Temporal lobe (tissue), 2 donors: ENCODE results near the gene YIPF1.

- RAMPAGE, long total RNA = no peak
Observed at GRCh38 chr1:52635312-52635881, 2.4 kb downstream of the SHISAL2A start.

DNA sequence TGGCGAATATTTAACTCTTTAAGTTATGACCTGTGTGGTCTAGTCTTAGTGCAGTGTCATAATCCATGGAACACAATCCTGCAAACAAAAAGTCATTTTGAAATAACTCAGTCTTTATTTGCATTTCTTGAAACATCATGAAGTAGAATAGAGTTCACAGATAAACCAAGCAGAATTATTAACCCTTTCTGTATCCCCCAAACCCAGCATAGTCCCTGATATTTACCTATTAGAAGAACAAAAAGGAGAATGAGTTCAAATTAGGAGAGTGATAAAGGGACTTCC is 19.9 kb downstream of the ZYG11B start:
- RAMPAGE, long total RNA = no peak

DNA sequence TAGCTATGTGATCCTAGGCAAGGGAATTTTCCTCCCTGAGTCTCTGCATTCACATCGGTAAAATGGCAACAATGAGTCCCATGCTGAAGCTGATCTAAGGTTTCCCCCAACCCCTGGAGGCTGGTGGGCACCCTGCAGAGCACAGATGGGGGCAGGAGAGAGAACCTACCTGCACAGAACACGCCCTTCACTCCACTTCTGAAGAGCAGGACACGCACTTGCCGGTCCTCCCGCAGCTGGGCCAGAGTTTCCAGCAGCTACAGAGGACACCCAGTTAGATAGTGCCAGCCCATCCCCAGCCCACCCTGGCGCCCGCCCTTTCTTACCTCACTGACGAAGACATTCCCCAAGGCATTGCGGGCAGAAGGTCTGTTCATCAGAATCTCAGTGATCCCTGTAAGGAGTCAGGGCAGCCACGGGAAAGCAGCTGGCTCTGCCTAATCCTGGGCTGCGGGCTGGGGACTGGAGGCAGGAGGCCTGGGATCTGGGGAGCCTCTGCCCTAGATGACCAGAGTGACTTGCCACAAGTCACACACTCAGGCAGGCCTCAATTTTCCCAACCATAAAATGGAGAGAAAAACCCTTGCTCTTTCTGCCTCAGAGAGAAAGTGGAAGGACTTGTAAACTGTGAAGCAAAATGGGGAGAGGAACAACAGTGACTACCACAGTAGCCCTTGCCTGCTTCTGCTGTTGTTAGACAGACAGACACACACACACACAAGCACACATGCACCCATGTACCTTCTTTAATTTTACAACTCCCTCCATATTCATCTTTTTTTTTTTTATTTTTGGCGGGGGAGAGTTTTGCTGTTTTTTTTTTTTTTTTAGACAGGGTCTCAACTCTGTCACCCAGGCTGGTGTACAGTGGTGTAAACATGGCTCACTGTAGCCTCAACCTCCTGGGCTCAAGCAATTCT is 9.9 kb downstream of the ECHDC2 start:
- RAMPAGE, long total RNA = no peak

- RAMPAGE, long total RNA = no peak
Observed at GRCh38 chr1:52917011-52917649, 4.4 kb downstream of the ECHDC2 start.

GRCh38 chr1:52920570-52921312 is 799 bp downstream of the ECHDC2 start:
- RAMPAGE, long total RNA = no peak

GRCh38 chr1:53053475-53054451 is 8.2 kb upstream of the PODN start:
- RAMPAGE, long total RNA = no peak

DNA sequence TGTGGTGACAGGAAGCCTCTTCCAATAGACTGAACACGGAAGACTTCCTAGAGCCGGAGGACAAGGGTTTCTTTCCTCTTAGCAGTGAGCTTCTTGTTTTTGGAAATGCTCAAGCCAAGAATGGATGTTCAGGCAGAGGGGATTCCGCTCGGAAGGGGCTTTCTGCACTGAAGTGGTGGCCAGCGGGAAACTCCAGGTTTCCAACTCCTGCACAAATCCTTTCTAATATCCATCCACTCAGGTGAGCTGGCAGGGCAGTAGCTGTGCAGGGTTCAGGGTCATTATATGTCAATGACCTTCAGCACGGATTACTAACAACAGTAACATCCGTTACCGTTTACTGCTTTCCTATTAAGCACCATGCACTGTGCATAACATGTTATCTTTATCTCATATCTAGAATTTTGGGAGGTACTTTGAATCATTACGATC is 568 bp upstream of the CPT2 start:
- RAMPAGE, long total RNA = no peak

DNA sequence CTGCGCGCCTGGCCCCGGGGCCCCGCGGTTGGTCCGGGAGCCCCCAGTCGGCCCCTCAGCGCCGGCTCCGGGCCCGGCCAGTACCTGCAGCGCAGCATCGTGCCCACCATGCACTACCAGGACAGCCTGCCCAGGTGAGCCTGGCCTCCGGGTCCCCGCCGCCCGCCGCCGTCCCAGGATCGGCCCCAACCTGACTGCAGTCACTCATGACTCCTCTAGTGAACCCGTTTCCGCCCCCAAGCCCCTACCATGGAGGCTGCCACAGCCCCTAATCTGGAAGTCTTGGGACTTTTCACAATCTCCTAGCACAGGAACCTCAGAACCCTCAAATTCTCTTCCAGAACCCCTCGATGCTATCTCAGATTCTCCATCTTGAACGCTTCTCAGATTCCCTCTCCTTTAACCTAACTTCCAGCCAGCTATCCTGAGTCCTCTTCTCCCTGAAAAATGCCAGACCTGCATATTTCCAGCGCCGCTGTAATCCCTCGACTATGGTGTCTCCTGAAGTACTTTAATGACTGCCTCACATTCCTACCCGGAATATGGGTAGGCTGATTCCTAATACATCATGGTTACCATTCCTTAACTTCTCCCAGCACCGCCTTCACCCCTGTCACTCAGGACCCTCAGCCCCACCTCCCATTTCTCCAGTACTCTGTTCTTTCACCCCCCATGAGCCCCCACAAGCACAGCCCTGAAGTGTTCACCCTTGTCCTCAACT is 498 bp downstream of the CPT2 start:
- RAMPAGE, long total RNA = no peak

- RAMPAGE, long total RNA = no peak
Observed at GRCh38 chr1:53238109-53238395, 266 bp downstream of the MAGOH start.

DNA sequence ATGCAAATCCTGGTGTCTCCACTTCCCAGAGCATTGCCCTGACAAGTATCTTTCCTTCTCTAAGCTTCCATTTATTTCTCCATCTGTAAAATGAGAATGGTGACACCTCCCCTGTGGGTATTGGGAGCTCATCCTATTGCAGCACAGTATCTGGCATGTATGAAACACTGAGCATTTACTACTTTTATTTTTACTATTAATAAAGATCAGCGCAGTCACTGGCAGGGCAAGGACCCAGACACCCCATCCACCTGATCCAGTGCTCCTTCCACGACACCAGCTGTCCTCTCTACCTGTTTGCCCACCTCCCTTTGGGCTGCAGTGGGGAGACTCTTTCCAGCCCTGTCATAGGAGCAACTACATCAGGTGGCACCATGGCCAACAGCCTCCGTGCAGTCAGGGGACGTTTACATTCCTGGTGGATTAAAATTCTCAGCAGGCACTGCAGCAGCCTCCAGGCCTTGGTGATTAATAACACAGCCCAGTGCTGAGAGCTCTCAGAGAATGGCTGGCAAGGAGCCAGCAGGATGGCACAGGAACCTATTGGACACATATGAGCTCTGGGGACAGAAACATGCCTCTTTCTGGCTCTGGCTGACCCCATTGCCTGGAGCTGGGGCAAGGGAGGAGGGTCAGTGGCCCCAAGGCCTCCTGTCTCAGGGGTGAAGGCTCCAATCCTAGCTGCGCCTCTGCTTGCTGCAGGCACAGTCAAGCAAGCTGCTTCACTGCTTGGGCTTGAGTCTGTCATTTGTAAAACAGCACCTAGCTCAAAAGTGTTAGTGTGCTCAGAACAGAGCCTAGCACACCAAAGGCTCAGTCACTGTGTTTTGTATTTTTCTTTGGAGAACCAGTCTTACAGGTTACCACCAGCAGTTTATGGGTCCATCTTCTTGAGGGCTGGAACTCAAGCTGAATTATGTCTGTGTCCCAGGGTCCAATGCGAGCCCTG is 113.3 kb downstream of the DMRTB1 start:
- RAMPAGE, long total RNA = no peak

DNA sequence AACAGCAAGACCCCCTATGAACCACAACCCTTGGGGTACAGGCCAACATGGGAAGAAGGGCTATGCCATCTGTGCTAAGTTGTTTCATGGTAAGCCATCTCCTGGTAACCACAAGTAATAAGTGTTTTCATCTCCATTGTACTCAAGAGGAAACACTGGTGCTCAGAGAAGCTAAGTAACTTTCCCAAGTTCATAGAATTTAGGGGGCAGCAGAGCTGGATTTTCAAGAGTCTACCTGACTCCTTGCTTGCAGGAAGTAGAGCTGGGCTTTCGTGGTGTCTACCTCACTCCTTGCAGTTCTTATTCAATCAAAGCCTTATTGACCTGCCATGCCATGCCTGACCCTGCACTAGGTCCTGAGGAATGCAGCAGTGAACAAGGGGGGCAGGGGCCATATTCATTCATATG is 93.4 kb downstream of the GLIS1 start:
- RAMPAGE, long total RNA = no peak

- RAMPAGE, long total RNA = no peak
Observed at GRCh38 chr1:53889030-53889406, 579 bp downstream of the YIPF1 start.

- RAMPAGE, long total RNA = no peak
Observed at GRCh38 chr1:53889407-53890494, at the start of gene YIPF1. YIPF1 (minus strand) TSS chr1:53889797.

- RAMPAGE, long total RNA = no peak
Observed at GRCh38 chr1:53944870-53945247, 640 bp downstream of the IFT25 start.

- RAMPAGE, long total RNA = no peak
Observed at GRCh38 chr1:54054282-54054836, 951 bp downstream of the TCEANC2 start.

GRCh38 chr1:54095799-54096480 is 42.5 kb downstream of the TCEANC2 start:
- RAMPAGE, long total RNA = no peak

DNA sequence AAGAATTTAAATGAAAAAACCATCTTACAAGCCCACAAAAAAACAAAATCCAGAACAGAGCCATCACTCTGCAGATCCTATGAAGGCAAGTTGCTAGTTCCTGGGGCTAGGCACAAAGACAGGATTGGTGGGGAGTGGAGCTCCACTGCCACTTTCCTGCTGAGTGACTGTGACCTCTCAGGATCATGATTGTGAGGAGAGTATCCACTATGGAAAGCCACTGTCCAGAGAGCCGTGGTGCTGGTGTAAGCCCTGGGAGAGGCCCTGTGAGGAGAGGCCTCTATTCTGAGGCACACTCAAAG is 23.1 kb upstream of the CDCP2 start:
- RAMPAGE, long total RNA = no peak

DNA sequence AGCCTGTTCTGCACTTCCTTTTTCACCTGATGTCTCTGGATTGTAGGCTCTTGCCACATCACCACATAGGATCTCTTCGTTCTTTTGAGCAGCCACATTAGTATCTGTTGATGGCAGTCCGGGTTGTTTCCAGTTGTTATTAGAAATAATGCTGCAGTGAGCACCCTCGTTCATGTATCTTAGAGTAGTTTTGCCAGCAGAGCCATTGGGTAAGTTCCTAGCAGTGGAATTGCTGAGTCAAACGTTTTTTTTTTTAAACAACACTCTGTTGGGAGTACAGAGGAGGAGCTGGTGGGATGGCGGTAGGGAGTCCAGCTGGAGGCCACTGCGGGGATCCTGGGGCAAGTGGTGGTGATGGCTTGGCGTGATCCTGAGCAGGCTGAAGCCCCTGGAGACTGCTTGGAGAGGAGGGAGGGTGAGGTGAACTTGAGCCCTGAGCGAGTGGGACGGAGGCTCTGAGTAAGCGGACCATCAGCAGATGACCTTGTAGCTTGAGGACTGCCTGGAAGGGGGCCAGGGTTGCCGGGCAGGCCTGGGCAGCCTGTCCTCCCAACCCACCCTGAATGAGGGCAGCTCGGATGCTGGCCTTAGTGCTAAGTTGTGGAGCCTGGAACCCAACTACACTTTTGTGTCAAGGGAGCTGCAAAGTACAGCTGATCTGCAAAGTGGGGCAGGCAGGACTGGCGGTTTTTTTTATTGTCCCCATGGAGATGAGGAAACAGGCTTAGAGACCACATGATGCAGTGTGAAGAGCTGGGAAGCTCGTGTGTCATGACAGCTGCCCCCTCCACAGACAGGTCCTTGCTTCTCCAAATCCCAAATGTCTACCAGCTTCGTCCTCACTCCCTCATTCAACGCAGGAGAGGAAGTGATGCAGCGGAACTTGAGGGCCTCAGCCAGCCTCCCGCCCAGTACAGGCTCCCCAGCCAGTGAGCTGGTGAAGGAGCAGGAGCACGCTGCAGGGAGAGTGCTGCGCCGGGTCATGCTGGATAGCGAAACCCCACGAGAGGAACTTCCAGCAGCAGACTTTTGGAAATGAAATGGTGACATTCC is 20.2 kb downstream of the MRPL37 start:
- RAMPAGE, long total RNA = no peak

DNA sequence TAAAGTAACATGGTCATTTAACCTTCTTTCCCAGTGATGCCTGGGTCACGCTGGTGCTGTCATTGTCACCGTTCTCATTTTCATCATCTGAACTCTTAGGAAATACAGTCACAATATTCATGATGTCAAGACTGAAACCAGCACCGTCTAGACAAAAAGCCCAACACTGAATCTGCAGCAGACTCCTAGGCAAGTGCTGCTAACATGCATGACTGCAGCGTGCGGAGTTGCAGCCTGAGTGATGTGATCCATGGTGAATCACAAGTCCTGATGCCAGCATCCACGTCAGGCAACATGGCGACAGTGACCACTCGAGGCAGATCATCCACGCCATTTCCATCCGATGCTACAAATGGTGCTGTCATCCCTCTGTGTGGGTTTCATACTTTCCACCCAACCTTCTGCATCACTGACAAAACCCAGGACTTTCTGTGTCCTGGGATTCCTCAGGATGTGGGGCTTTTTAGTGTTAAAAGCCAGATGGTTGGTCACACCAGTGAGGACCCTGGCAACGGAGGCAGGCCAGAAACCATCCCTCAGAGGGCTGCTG is 37.7 kb downstream of the MRPL37 start:
- RAMPAGE, long total RNA = no peak

DNA sequence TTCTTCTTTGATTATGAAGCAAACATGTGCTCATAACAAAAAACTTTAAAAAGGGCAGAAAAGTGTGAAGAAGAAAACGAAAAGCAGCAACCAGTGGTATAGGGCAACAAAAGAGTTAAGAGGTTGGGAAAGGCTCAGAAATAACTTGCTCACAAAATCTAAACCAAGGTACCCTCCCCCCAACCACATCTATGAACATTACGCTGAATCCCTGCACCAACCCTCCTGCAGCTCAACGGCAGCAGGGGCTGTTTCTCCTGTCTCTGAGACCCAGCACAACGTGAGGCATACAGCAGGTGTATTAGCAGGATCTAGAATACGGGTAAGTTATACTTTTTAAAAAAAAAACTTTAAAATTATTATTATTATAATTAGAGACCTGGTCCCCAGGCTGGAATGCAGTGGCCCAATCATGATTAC is 85.2 kb downstream of the MRPL37 start:
- RAMPAGE, long total RNA = no peak